ENCODE results near the genes RNF43 and BCAS3.

DNA sequence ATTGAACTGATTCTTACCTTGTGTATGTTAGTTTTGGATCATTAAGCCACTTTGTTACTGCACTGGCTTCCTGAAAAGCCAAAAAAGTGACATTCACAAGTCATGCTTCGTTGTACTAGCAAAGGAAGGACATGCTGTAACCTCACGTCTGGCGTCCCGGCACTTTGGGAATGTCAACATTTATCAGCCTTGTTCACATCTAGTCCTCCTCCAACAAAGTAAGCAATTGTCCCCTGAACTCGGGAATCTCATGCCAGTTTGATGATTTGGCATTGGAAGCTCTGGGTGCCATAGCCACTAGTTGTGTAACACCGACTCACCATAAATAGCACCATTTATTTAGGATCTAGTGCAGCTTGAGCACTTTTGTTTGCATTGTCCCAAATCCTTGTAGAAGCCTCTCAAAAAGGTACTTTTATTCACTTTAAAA is 802 bp upstream of the MKS1 start:
- RAMPAGE, long total RNA: no peak
- RRBS: no CpG with 5 or more reads among the region's 6 CpGs

DNA sequence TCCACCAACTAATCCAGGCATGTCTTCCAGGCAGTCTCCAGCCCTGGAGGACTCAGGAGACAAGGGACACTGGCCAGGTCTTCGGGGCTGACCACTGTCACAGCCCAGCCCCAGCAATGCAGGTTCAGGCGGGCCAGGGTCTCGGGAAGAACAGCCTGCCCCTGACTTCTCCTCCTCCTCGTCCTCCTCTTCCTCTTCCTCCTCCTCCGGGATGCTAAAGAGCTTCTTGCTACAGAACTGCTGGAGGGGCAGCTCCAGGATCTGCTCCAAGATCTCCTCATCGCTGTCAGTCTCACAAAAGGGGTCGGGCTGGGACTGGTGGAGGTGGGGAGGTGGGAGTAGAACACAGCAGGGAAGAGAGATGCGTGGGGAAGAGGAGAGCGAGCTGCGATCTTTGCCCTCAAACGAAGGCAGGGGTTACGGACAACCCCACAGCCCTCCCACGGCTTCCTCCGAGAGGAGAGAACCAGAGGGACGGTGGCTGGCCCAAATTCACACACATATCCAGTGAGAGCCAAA is 19.5 kb downstream of the TSPOAP1 start:
- RAMPAGE, long total RNA: no peak
- RRBS: no CpG with 5 or more reads among the region's 15 CpGs

- RAMPAGE, long total RNA: no peak
- RRBS: no CpG with 5 or more reads among the region's 8 CpGs
Observed at GRCh38 chr17:58323738-58324294, 4.8 kb downstream of the TSPOAP1 start.

DNA sequence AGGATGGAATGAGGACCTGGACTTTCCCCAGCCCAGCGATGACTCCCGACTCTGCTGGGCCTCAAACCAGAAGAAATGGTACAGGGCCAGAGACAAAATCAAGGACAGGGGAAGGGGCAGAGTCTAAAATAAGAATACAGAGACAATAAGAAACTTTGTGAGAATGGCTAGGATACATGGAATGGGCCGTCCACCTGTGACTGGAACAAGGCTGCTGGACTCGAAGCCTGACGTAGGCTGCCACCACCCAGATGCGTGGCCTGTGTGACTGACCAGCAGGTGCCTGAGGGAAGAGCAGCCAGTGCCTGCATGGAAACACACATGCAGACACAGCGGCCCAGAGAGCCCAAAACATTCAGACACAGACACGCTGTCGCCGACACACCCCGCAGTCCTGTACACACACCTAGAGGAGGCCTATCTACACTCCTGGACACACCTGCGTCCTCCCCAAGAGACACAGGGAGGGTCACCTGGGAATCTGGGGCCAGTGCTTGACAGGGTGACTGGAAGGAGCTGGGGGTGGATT is 5.9 kb upstream of the TSPOAP1 start:
- RAMPAGE, long total RNA: no peak
- RRBS: no CpG with 5 or more reads among the region's 12 CpGs

- RAMPAGE, long total RNA: no peak
- RRBS: no CpG with 5 or more reads among the region's 3 CpGs
Observed at GRCh38 chr17:58336695-58337077, 8.1 kb upstream of the TSPOAP1 start.

DNA sequence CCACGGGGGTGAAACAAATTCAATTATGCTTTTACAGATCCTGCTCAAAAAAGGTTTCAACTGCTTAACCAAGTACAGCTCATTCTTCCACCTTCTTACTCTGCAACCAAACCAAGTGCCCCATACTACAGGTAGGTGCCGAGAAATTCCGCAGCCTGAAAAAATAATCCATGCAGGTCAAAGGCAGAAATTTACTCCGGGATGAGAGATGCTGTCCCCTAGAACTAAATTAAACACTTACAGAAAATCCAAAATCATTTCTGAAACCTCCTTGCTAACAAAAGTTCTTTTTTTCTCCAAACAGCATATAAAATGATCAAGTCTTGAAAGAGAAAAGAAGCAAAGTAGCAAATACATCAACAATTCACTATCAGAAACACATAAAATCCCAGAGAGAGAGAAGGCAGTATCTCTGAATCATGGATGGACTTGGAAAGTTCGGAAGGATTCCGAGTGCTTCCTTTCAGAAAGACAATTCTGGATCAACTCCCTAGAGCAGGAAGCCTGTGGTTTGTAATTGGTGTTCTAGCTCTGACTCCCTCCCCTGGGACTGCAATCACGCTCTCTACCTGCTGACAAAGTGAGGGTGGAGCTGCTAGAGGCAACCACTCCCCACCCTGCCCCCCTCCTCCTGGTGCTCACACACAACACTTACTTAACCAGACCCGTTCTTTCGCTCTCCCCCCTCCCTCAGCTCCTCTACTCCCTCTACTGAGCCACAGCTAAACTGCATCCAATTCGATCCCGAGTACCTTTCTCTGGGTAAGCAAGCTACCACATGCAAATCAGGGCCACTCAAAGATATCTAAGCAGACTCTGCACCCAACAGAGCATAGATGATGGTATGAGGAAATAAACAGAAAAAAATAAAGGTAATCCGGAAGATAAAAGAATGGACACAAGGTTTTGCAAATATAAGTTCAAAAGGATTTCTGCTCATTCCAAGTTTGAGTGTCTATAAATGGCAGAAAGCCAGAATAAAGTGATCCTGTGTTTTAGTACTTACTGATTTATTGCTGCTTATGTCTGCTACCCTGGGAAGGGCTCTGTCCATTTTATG is at the start of gene RNF43:
Gene RNF43, minus strand, starts transcription at position 491 of the 1,060 bp plus-strand sequence.
- RAMPAGE, long total RNA: no peak
- RRBS: no CpG with 5 or more reads among the region's 12 CpGs

DNA sequence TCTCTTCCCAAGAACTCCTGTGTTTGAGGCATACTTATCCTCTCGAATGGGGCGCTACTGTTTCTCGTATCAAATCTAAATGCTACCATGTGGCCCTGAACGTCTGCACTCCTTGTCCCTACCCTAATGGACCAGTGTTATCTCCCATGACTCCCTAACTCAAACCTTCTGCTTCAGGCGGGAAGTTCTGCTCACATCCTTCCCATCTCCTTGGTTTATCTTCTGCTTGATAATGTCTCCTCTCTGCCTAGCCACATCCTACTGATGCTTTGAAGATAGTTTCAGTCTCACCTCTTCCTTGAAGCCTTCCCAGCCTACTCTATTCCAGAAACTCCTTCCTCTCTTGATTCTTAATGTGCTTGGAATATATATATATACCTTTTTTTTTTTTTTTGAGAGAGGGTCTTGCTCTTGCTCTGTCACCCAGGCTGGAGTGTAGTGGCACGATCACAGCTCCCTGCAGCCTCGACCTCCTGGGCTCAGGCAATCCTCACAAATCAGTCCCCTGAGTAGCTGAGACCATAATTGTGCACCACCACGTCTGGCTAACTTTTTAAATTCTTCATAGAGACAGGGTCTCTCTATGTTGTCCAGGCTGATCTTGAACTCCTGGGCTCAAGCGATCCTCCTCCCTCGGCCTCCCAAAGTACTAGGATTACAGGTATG is 5.3 kb downstream of the MTMR4 start:
- RAMPAGE, long total RNA: no peak
- RRBS: no CpG with 5 or more reads among the region's 10 CpGs

- RAMPAGE, long total RNA: no peak
- RRBS: no CpG with 5 or more reads among the region's 2 CpGs
Observed at GRCh38 chr17:58516878-58517400, 2.5 kb upstream of the MTMR4 start.

- RAMPAGE, long total RNA: no peak
- RRBS: no CpG with 5 or more reads among the region's 5 CpGs
Observed at GRCh38 chr17:58679397-58679853, 12.4 kb downstream of the IGBP1C start.

GRCh38 chr17:59106201-59106569 is 495 bp downstream of the TRIM37 start:
- RAMPAGE, long total RNA: no peak
- RRBS: 2% methylated on average over 13 of the region's 29 CpGs

DNA sequence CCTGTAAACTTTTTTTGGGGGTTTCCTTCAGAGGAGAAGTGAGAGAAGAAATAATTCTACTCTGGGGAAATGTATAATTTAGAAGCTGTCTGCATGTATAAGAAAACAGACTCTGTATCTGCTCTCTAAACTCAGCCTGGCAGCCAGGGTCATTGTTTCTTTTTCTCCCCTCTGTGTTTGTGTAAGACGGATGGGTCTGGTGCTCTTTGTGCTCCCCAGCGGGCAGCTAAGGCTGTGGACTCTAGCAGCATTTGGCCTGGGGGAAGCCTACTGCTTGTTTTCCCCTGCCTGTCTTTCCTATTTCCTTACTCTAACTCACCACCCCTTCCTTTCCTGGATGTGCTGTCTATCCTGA is 19.2 kb downstream of the YPEL2 start:
- RAMPAGE, long total RNA: no peak
- RRBS: no CpG with 5 or more reads among the region's 2 CpGs

- RAMPAGE, long total RNA: no peak
- RRBS: no CpG with 5 or more reads among the region's 6 CpGs
Observed at GRCh38 chr17:59406717-59407285, 75.3 kb downstream of the YPEL2 start.

- RAMPAGE, long total RNA: no peak
- RRBS: no CpG with 5 or more reads among the region's 5 CpGs
Observed at GRCh38 chr17:59627447-59628347, 8.0 kb downstream of the CLTC start.

DNA sequence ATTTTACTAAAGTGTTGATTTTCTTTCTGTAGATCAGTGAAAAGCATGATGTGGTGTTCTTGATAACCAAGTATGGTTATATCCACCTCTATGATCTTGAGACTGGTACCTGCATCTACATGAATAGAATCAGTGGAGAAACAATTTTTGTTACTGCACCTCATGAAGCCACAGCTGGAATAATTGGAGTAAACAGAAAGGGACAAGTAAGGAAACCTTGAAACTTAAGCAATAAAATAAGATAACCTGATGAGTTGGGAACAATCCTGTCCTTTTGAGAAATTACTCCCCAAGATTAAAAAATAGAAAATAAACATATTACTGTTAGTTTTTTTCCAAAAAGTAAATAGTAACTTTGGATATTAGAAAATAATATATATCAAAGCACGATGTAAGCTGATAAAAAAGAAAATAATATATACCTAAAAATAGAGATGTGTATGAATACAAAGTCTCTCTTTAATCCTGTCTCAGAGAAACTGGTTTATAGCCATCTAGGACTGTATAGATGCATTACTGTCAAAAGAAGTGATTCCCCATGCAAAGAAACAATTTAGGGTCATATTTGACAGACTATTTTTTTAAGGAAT is 36.2 kb downstream of the CLTC start:
- RAMPAGE, long total RNA: no peak
- RRBS: no CpG with 5 or more reads among the region's 1 CpG

DNA sequence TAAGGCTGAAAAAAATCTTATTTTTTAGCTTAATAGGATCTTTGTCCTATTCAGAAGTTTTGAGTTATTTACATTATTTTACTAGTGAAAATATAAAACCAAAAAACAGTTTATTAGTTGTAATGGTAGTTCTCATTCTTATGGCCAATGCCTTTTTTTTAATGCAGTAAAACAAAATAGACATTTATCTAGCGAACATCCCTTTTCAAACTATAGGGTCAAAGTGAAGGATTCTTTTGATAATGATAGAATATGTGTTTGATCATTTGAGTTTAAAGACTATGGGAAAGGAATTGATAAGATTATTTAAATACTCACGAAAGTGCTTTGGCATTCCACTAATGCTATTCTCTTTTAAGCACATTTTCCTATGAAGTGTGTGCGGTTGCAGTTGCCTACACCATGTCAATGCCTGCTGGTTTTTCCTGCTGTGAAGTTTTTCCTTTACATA is 78.6 kb downstream of the VMP1 start:
- RAMPAGE, long total RNA: no peak
- RRBS: no CpG with 5 or more reads among the region's 3 CpGs

DNA sequence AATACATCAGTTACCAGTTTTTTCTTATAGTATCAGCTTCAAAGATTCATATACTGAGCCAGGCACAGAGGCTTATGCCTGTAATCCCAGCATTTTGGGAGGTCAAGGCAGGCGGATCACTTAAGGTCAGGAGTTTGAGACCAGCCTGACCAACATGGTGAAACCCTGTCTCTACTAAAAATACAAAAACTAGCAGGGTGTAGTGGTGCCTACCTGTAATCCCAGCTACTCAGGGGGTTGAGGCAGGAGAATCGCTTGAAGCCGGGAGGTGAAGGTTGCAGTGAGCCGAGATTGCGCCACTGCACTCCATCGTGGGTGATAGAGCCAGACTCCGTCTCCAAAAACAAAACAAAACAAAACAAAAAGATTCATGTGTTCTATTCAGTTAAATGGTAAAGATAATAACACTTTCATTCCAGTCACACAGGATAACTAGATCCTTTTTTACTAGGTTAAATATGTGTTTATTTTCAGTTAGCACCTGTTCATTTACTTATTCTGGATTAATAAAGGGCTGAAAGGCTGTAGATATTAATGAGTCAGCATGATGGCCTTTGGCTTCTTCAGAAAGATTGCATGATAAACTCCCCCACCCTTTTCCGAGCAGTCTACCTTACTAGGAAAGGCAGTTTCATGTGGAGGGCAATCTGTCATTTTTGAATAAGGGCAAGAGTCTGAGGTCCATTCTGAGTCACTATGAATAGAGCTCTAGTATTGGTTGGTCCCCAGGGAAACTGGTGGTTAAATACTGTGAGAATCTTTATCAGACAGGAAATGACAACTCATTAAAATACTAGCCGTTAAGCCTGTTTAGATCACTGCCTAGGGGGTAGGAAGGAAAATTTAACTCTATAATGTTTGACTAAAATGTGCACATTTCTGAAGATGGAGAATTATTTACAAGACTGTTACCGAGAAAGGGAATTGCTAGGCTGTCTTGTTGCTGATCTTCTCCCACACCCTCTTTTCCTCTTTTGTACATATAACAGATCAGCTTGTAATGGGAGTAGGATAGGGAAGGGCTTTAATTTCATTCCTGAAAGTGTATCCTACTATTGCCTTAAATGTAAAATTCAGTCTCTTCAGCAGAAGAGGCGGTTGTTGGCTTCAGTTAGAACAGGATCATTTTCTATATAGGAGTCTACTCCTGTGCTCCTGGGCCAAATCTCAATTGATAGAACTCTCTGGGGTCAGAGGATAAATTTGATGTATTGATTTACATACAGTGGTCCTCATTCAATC is 63.5 kb downstream of the TUBD1 start:
- RAMPAGE, long total RNA: no peak
- RRBS: no CpG with 5 or more reads among the region's 11 CpGs

DNA sequence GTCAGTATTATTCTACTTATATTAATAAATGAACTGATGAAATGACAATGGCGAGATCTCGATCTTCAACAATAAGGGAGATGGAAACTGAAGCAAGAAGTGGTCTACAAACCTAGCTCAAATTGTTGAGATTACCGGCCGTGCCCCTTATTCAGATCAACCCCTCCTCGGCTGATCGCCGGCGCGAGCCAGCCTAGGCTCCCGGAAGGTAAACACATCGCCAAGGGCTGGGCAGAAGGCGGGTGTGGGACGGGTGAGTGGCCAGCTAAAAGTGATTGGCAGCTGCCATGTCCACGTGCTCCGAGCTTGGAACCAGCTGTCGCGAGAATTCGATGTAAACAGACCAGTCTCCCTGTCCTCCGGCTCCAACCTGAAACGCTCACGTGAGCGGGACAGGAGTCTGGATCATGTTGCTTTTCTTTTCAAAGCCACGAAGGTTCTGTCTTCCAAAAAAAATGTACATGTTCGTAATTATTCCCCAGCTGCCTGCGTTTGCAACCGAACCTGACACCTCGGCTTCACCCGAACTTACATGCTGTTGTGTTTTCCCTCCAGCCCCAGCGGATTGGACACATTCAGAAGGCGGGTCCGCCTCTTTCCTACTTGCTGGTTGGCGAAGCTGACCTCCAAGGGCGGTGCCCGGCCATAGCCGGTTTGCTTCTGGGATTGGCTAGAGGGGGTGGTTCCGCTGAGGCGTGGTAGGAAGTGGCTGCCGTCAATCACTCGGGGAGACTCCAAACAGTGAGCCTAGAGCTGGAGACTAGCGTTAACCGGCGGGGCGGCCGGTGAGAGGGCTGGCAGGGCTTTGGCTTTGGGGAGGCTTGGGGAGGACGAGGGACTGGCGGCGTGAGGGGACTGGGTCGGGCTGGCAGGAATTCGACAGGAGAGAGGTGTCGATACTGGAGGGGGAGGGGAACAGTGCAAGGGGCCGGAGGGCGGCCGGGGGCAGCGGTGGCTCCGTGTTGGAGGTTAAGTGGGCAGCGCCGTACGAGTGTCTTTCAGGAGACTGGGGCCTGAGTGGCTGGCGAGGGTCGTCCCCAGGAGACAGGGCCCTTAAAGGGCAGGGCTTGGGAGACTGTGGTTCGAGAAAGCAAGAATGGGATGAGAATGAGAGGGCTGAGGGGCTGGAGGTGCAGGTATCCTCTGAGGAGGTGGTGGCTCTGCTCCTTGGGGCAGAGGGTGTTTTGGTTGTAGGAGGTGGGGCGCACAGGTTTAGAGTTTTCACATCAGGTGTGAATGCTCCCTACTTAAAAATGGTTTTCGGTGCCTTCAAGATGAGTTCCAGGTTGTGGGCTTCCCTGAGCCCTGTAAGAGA is at the start of gene BCAS3:
Gene BCAS3, plus strand, starts transcription at position 722 of the 1,315 bp plus-strand sequence.
- RAMPAGE, long total RNA: no peak
- RRBS: no CpG with 5 or more reads among the region's 63 CpGs

- RAMPAGE, long total RNA: no peak
- RRBS: no CpG with 5 or more reads among the region's 8 CpGs
Observed at GRCh38 chr17:61128565-61129266, 270.9 kb upstream of the TBX2 start.

- RAMPAGE, long total RNA: no peak
- RRBS: no CpG with 5 or more reads among the region's 8 CpGs
Observed at GRCh38 chr17:61237408-61237804, 162.2 kb upstream of the TBX2 start.

DNA sequence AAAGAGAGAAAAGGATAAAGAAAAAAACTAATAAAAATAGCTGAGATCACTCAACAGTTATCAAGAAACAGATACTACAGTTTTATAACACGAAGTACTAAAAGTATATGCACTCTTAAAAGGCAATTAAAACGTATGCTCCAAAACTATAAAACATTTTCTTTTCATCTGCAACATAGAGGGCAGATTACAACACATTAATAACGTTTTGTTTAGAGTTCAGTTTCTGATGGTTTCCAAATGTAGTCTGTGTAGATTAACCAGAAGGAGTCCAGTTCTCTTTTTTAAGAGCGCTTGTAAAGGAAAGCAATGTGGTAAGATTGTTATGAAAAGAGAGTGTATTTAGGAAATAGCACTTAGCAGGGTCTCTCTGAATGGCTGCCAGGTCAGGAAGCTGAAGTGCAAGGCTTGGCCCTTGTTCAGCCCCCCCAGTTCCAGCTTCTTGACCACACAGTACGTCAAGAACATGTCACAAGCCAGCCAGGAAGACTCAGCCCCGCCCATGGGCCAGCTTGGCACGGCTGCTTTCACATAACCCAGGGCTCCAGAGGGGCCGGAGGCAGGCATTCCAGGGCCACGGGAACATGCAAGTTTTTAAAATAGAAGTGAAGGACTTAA is 147.6 kb upstream of the TBX2 start:
- RAMPAGE, long total RNA: no peak
- RRBS: no CpG with 5 or more reads among the region's 9 CpGs

Data from epithelial cell of proximal tubule (primary cell).